Astrocyte (in vitro differentiated cells and primary cell): ENCODE measurements around a stretch of chr18.

DNA sequence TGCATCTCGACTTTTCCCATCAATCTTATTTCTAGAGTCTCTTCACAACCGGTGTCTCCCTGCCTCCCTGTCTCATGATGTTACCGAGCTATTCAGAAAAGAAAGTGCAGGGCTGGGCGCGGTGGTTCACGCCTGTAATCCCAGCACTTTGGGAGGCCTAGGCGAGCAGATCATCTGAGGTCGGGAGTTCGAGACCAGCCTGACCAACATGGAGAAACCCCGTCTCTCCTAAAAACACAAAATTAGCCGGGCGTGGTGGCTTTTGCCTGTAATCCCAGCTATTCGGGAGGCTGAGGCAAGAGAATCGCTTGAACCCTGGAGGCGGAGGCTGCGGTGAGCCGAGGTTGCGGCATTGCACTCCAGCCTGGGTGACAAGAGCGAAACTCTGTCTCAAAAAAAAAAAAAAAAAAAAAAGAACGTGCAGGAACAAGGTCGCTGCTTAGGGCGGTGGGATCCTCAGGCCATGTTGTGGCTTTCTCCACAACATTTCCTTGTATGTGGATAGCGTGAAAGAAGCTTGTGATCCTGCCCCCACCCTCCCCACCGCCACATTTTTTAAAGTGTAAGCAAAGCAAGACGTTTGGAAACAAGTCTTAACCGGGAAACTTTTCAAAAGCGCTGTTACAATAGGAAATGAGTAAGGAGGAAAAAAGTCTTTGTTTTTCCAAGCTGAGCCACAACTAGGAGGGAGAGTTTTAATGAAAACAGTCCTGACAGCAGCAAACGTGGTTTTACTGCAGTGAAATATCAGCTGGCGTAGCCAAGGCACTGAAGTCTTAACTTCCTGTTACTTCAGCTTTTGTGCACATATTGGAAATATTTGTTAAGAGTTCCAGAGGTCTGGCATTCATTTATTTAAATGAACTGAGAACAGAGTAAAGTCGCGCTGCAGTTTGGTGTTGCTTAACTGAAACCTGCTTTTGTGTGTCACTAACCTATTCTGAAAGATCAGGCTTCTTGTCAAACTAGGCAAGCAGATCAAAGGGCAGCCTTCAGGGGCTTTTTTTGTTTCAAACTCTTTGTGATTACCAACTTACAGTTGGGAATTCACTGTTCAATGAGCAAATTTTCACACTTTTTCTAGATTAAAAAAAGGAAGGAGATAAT lies 3.7 kb downstream of the TGIF1 start:
- PRO-cap: bidirectional peak, plus-strand start at position 327 of the sequence, minus-strand start at position 108 of the sequence; bidirectional peak, plus-strand start at position 739 of the sequence, minus-strand start at position 470 of the sequence
- RRBS, 2 experiments: no CpG with 5 or more reads among the region's 31 CpGs

GRCh38 chr18:3466068-3466785 lies 16.3 kb downstream of the TGIF1 start:
- PRO-cap: no peak
- RRBS, 2 experiments: no CpG with 5 or more reads among the region's 5 CpGs

DNA sequence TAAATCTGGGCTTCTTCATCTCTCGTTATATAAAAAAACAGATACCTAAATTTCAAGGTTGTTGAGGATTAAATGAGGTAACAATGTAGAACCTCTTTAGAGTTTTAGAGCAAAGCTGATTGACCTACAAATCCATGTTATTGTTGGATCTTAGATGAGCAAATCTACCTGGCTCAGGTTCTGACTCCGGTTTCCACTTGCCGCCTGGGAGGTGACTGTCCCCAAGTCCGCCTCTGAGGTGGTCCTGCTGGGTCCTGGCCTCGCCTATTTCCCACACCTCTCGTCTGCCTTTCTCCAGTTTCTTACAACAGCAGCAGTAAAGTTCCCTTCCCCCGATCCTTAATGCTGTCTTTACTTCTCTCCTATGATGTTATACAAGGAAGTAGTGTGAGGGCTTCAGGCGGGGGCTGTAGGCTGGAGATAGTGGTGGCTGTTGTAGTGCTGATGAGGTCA lies 18.7 kb downstream of the TGIF1 start:
- PRO-cap: no peak
- RRBS, 2 experiments: no CpG with 5 or more reads among the region's 8 CpGs

DNA sequence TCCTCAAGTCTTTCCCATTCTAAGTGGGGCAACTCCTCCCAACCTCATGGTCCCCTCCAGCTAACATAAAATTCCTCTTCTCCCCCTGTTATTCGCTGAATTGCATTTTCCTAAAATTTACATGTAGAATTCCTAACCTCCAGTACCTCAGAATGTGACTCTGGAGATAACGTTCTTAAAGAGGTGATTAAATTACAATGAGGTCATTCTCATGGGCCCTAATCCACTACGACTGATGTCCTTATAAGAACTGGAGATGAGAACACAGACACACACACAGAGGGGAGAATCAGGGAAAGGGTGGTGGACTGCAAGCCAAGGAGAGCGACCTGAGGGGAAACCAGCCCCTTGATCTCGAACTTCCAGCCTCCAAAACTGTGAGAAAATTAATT lies 70.3 kb downstream of the TGIF1 start:
- PRO-cap: no peak
- RRBS, 2 experiments: no CpG with 5 or more reads among the region's 5 CpGs

- PRO-cap: no peak
- RRBS, 2 experiments: no CpG with 5 or more reads among the region's 25 CpGs
Observed at GRCh38 chr18:3596197-3597263, 146.6 kb downstream of the TGIF1 start.

- PRO-cap: bidirectional peak, plus-strand start at chr18:3605691, minus-strand start at chr18:3605663
- RRBS, 2 experiments: no CpG with 5 or more reads among the region's 18 CpGs
Observed at GRCh38 chr18:3605456-3606700, 155.9 kb downstream of the TGIF1 start.

GRCh38 chr18:3650218-3650672 lies 200.3 kb downstream of the TGIF1 start:
- PRO-cap: no peak
- RRBS, 2 experiments: no CpG with 5 or more reads among the region's 4 CpGs

DNA sequence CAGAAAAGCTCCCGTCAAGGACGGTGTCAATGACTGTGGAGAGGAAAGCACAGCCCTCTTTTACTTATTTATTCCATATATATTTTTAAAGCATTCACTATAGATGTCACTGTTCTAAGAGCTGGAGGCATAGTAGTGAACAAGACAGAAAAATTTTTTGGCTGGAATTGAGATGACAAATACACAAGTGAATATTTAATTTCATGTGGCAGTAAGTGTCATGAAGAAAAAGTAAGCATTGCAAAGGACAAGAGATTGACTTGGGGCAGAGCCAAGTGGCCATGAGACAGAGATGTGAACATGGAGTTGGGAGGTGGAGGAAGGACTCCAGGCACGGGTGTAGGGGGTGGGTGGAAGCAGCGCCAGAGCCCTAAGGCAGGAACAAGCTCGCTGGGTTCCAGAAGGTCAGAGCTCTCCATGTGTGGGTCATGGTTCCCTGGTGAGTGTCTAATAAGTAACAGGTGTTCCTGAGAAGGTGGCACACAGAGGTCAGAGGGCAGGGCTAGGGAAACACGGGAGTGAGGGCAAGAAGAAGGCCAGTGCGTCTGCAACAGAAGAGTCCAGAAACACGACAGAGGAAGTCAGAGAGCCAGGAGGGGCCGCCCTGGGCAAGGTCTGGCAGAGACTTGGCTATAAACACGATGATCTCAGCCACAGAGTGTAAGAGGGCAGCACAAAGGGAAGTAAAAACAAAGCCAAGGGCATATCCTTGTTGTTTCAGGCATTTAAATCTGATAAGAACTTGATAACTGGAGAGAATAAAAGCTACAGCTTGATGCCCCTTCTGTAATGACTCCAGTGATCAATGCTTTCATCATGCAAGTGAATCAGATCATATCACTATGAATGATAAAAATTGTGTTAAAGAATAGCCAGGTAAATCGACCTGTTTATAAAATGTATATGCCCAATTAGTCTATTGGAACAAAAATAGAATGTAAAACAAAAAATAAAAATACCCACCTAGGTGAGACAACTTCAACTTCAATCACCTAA lies 260.8 kb downstream of the TGIF1 start:
- PRO-cap: no peak
- RRBS, 2 experiments: no CpG with 5 or more reads among the region's 11 CpGs

GRCh38 chr18:3870770-3871405 lies 420.9 kb downstream of the TGIF1 start:
- PRO-cap: no peak
- RRBS, 2 experiments: no CpG with 5 or more reads among the region's 5 CpGs

DNA sequence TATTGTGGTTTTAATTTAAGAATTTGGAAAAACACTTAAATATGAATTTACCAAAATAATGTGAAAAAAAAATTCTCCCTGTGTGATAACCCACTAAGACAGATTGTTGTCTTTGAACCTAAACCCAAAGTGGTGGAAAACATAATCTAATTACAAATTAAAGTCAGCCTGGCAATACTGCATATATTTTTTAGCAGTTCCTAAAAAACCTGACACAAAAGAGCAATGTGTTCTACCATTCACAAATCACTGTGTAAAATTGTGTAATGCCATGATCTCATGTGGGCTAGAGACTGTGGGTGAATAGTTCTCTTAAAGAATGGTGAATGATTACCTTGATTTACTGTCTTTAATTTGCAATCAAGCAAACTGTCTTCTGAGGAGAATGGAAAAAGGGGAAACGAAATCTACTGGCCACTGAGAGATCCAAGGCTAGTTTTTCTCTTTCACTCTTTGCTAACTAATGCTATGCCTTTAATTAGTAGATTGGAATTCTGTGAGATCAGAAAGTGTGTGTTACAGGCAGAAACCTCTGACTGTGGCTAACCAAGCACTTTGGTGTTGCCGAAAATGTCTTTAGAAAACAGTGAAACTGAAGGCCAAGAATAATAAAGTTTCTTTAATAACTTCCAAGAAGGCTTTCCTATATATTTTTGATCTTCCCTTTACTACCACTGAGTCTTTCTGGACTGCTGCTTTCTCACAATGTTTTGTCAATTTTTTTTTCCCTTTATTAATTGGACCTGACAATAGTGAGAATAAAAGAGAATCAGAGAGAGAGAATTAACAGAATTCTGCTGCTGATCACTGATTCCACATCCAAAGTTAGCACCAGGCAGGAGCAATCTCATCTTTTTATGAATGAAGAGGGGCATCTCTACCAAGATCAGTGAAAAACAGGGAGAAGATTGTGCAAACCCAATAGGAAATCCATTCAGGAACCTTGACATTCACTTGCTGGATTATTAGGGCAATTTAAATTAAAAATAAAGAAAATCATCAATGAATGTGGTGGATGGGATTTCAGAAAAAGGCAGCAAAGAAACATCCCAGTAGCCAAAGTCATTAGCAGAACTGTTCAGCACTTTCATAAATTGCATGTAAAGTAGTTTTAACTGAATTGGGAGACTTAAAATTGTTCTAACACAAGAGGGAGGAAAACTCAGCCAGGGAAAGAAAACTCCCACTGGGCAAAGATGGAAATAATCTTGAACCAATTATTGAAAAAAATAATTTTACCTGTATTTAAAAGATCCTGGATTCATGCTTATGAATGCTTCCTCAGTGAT lies 422.9 kb downstream of the TGIF1 start:
- PRO-cap: no peak
- RRBS, 2 experiments: no CpG with 5 or more reads among the region's 2 CpGs

DNA sequence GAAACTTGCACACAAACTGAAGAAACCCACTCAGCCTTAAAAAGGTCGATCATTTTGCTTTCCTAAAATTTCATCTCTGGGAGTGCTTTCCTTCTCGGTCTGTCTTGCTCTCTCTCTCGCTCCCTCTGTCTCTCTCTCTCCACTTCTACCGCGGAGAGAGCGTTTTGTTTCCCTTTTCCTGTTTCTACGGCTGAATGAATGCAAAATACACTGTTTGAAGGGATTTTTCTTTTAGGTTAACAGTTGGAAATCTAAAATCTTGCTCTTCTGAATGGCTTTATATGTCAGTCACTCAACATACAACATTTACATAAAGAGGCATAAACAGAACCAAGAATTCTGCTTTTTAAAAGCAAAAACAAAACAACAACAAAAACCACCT lies 424.2 kb downstream of the TGIF1 start:
- PRO-cap: no peak
- RRBS, 2 experiments: no CpG with 5 or more reads among the region's 7 CpGs

DNA sequence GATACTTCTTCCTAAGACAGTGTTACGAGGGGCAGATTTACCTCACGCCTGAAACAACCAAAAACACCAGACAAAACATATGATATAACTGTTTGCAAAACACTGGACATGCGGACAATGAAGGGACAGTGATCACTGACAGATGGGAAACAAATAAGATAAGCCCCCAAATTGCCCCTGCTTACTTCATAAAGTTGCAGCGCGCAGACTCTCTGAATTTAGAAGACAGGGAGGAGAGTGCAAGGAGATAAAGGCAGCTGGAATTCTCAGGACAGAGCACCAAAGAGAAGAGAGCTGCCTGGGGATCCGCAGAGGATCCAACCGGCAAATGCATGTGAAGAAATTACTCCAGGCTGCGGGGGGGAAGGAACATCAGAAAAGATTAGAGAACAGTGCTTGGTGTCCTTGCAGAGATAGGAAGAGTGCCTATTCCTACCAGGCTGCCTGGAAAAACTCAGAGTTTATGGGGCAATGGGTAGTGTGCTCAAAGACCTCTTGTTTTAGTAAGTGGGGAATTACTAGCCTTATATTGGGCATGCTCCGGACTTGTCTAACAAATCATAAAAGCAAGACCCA lies 500.3 kb downstream of the DLGAP1 start:
- PRO-cap: no peak
- RRBS, 2 experiments: no CpG with 5 or more reads among the region's 9 CpGs

GRCh38 chr18:4453757-4454503 lies 1.2 kb downstream of the DLGAP1 start:
- PRO-cap: no peak
- RRBS, 2 experiments: 2 to 4% methylated on average over 11 of the region's 50 CpGs

- PRO-cap: no peak
- RRBS, 2 experiments: no CpG with 5 or more reads among the region's 7 CpGs
Observed at GRCh38 chr18:5243870-5244942, 47.1 kb upstream of the AKAIN1 start.

GRCh38 chr18:5410435-5411112 lies 115.0 kb upstream of the ZBTB14 start:
- PRO-cap: no peak
- RRBS, 2 experiments: no CpG with 5 or more reads among the region's 8 CpGs

DNA sequence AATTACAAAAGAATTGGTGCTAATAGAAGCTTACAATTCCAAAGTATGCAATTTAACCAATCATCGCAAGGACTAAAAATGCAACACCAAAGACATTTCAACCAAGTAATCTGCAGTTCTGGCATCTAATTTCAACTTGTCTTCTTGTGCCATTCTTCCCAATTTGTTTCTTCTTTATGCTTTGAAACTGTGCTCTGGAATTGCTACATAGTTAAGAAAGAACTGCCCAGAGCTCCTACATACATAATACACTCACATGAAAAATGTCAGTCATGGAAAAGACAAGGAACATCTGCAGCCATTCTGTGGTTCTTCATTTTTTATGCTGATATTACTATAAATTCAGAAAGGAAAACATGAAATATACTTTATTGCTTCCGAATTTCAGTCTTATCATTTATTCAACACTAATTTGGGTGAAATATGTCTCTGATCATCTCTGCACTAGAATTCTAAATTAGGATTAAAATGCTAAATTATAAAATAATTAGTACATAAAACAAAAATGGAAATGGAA lies 4.4 kb downstream of the EPB41L3 start:
- PRO-cap: no peak
- RRBS, 2 experiments: no CpG with 5 or more reads among the region's 2 CpGs

- PRO-cap: no peak
- RRBS, 2 experiments: no CpG with 5 or more reads among the region's 6 CpGs
Observed at GRCh38 chr18:5581946-5582412, 38.2 kb upstream of the EPB41L3 start.

- PRO-cap: no peak
- RRBS, 2 experiments: no CpG with 5 or more reads among the region's 12 CpGs
Observed at GRCh38 chr18:6375008-6375497, 39.7 kb downstream of the L3MBTL4 start.

GRCh38 chr18:6414452-6414732 lies 319 bp downstream of the L3MBTL4 start:
- PRO-cap: no peak
- RRBS, 2 experiments: 2% methylated on average over 23 of the region's 37 CpGs

DNA sequence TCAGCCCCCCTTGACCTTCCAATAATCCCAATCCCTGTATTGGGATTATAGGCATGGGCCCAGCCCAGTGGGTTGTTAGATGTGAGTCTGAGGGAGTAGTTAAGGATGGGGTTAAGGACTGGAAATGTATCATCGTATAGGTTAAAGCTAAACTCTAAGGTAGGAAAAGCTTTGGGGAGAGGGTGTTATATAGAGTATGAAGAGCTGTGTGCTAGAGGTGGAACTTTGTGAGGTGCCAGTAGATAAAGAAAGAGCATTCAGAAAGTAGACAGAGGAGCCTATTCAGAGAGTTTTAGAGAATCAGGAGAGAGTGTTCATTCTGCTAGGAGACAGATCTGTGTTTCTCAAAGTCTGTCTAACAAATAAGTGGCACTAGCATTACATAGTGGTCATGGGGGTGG lies 81.0 kb downstream of the ARHGAP28 start:
- PRO-cap: no peak
- RRBS, 2 experiments: no CpG with 5 or more reads among the region's 1 CpG